Monocyte (primary cell): ENCODE results near the genes EPHA8 and ZNF436.

- PRO-cap, 2 experiments = peak in 2 of 2 experiments; most common plus-strand start chr1:22068804 (in 1)
Observed at GRCh38 chr1:22068465-22069084, 16.1 kb downstream of the CDC42 start.

- PRO-cap, 2 experiments = no peak in any of the 2 experiments
Observed at GRCh38 chr1:22414244-22414773, 37.3 kb upstream of the ZBTB40 start.

DNA sequence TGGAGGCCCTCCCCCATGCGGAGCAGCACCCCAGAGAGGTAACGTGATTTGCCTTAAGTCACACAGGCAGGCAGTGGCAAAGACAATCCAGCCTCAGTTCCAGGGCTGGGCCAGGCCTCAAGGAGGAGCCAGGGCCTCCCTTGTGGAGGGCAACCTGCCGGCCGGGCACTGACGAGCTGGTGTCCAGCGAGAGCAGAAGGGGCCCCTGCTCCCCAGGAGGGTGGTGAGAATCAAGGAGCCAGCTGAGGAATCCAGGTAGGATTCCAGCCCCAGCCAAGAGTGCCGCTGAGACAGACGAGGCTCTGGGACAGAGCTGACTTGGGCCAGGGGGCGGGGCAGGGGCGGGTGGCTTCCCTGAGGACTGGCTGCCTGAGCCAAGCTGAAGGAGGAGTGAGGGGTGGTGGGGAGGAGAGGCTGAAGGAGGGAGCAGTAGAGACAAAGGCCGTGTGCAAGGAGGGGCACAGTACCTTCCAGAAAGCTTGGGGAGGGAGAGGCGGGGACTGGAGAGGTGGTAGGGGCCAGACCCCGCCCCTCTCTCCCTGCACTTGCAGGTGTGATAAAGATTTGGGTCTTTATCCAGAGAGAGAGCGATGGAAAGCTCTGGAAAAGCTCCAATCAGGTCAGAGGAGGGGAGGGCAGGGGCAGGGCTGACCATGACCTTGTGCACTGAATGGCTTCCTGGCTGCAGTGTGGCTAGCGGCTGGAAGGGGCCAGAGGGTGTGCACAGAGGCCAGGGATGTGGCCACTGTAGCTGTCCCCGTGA is 7.0 kb upstream of the EPHA8 start:
- PRO-cap, 2 experiments = no peak in any of the 2 experiments

GRCh38 chr1:22563202-22563663 is at the start of gene EPHA8:
Gene EPHA8, plus strand, starts transcription at chr1:22563489.
- PRO-cap, 2 experiments = no peak in any of the 2 experiments

DNA sequence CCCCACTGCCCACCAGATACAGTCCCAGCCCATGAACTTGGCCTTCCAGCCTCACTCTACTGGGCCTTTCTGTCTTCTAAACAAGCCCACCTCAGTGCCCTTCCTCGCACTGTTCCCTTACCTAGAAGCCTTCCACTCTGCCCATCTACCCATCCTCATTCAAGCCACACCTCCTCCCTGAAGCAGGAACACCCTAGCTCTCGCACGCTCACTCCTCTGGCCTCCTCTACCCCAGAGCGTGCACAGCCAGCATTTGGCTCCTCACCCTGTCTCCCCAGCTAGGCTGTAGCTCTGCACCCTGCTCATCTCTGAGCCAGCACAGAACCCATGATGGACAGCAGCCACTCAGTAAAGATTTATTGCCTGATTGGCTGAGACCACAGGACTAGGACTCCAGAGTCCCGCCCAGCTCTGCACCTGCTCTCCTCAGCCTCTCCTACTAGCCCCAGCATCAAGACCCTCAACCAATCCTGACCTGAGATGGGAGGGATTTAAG is 9.1 kb downstream of the C1QB start:
- PRO-cap, 2 experiments = no peak in any of the 2 experiments

DNA sequence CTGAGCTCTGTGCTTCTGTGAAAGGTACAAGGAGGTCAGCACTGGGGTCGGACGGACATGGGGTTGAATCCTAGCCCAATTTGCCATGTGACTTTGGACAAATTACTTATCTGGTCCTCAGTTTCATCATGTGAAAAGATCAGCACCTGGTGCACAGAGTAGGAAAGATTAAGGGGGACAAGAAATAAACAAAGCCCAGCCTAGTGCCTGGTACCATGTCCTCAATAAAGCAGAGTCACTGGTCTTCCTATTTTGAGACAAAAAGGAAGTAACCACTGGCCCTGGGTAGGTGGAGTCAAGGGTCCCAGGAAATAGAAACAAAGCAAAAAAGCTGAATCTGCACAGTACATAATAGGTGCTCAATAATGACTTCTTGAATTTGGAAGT is 2.0 kb upstream of the EPHB2 start:
- PRO-cap, 2 experiments = no peak in any of the 2 experiments

DNA sequence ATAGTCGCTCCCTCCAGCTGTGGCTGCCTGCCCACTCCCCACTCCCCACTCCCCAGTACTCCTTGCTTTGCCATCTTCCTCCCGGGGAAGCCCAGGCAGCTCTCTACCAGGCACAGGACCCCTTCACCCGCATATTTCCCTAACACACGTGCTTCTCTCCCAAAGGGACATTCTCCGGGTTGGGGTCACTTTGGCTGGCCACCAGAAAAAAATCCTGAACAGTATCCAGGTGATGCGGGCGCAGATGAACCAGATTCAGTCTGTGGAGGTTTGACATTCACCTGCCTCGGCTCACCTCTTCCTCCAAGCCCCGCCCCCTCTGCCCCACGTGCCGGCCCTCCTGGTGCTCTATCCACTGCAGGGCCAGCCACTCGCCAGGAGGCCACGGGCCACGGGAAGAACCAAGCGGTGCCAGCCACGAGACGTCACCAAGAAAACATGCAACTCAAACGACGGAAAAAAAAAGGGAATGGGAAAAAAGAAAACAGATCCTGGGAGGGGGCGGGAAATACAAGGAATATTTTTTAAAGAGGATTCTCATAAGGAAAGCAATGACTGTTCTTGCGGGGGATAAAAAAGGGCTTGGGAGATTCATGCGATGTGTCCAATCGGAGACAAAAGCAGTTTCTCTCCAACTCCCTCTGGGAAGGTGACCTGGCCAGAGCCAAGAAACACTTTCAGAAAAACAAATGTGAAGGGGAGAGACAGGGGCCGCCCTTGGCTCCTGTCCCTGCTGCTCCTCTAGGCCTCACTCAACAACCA is 59.2 kb downstream of the LACTBL1 start:
- PRO-cap, 2 experiments = no peak in any of the 2 experiments

- PRO-cap, 2 experiments = no peak in any of the 2 experiments
Observed at GRCh38 chr1:22929053-22929361, 43.7 kb downstream of the LACTBL1 start.

DNA sequence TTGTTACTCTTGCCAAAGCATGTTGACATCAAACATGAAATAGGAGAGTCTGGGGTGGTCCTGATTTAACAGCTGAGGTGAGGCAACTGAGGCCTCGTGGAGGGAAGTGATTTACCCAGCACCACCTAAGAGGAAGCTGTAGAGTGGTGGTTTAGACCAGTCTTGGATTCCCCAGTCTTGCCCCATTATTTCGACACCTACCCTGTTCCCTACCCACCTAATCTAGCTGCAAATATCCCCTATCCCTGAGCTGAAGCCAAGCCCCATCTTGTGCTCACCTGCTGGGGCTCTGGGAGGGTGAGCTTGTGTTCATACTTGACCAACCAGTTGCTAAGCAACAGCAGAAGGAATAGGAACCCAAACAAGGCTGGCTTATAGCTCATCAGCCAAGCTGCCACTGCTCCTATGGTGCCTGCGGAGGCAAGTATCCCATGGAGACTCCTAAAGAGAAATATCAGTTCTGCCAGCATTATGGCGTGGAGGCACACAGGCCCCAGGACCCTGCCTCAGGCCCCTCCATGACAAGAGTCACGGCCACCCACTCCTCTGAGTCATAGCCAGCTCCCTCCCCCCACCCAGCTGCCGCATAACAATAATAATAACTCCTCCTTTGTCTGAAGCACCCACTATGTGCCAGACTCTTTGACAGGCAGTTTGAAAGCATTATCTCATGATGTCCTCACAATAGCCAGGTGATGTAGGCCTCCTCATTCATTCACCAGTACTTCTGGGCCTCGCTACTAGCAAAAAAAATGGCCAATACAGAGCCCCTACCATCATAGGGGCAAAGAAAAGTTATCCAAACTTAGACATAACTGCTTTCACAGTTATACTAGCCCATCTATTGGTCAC is 1.8 kb downstream of the TEX46 start:
- PRO-cap, 2 experiments = no peak in any of the 2 experiments

DNA sequence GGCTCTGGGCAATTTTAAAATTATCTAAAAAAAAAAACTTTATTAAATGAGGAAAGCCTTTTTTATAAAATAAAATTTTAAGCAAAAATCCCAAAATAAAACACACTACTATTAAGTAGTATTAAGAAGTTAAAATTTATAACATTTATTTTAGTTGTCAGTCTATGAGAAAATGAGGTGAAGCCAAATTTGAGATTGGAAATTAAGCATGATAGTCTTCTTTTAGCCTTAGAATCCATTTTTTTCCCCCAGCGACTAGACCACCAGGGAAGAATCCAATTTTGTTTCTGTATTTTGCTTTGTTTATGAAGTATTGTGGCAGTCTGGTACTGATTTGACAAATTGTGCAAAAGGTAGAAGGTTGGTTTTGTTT is 7.8 kb downstream of the KDM1A start:
- PRO-cap, 2 experiments = peak in 1 of 2 experiments; most common minus-strand start position 275 of the sequence (in 1)

GRCh38 chr1:23030209-23030699 is 11.0 kb downstream of the KDM1A start:
- PRO-cap, 2 experiments = no peak in any of the 2 experiments

GRCh38 chr1:23097147-23097612 is 77.9 kb downstream of the KDM1A start:
- PRO-cap, 2 experiments = no peak in any of the 2 experiments

DNA sequence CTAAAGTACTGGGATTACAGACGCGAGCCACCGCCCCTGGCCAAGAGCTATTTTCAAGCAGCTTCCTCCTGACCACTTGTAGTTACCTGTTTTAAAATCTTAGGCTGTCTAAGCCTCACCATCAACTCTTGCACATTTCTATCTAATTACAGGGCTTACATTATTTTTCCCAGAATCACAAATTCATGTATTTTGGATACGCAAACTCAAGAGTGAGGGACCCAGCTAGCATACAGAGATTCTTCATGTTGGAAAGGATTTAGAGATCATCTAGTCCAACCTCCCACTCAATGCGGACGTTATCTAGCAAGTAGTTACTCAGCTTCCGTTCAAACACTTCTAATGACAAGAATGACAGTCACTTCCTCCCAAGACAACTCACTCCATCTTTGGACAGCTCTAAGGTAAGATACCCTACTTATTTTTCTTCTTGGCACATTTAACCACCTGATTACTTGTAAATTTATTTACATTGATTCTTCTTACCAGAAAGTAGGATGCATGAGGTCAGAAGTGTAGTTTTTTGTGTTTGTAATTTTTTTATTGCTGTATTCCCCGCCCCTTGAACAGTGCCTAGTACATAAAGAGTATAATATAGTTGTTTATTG is 84.0 kb downstream of the KDM1A start:
- PRO-cap, 2 experiments = no peak in any of the 2 experiments

- PRO-cap, 2 experiments = no peak in any of the 2 experiments
Observed at GRCh38 chr1:23177201-23178316, 39.7 kb downstream of the HTR1D start.

DNA sequence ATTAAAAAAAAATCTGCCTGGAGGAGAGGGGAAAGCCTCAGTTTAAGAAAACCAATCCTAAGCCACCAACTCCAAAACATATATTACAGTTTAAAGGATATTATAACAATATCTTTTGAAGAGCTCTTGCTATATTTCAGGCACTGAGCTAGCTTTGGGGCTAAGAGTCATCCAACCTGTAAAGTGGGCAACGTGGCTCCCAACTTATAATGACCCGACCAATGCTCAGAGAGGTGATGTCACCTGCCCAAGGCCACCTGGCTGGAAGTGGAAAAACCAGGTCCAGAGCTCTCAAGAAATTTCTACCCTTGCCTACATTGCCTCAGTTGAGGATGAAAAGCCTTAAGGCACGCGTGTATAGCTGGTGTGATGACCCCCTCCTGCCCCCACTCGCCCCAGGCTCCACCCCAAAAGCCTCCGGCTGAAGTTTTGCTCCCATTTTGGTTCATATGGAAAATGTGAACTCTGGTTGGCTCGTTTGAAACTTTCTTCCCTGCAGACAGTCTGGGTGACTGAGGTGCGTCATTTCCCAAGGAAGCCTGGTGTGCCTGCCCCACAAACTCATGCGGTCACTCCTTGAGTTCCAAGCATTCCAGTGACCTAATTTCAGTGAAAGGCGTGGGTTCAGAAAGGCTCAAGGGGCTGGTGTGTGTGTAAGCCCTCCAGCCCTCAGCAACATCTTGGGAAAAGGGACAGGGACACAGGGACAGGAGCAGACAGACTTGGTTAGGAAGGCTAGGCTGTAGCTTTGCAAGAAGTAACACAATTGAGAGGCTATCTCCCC is 20.6 kb downstream of the HTR1D start:
- PRO-cap, 2 experiments = no peak in any of the 2 experiments

DNA sequence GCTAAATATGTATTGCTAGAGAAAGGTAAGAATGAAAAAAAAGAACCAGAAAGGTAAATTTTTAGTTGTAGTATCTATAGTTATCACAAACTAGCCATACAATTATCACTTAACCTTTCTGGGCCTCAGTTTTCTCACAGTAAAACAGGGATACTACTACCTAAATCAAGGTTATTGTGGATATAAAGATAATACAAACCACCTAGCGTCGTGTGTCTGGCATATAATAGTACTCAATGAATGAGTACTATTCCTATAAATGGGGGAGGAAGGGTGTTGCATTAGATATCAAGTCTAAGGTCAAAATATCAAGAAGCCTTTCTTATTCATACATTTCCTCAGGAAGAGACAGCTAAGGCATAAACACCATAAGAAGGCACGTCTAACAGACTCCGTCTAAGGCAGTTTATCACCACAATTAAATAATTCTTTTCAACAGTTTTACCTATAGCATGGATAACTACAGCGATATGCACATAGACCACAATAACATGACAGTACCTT is 53.3 kb downstream of the HNRNPR start:
- PRO-cap, 2 experiments = no peak in any of the 2 experiments

- PRO-cap, 2 experiments = no peak in any of the 2 experiments
Observed at GRCh38 chr1:23318464-23318835, 25.6 kb downstream of the HNRNPR start.

DNA sequence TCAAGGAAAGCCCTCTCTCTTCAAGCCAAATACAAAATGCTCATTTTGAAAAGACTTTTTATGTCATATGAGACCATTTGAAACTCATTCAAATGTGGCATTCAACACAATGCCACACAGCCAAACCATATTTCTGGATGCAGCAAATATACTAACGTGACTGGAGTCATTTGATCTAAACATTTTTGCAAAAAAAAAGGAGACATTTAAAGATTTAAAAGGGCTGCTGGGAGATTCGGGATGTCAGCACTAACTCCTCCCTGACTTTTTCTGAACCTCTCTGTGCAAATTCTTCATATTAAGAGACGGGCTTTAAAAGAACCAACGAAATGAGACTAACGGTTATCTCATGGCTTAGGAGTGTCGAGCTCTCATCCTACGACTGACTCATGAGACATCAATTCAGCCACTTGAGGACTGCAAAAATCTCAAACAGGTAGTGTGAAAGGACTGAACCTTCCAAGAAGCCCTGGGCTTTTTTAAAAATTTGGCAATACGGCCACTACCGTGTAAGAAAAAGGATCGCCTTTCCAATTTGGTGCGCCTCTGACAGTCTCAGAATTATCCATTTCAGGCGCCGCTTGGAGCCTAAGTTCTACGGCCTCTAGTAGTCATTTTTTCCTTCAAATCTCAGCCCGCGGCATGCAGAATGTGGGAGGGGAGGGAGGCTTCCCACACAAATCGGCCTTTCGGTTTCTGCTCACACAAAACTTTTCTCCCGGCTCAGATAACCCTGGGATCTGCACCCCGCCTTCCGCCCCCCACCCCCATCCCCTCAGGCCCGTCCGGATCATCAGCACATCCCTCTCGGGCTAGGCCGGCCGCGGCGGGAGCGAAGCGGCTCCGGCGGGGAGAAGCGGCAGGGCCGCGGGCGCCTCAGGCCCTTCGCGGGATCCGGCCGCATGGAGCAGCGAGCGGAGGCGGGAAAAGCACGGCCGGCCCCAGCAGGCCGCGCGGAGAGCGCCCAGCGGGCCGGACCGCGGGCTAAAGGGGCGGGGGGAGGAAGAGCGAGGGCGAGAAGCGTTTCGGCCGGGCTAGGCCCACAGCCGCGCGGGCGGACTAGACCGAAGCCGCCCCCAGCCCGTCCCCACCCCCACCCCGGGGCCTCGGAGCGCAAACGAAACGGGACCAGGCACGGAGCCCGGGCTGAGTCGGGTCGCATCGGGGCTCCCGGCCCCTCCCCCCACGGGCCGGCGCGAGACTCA is 677 bp downstream of the HNRNPR start:
- PRO-cap, 2 experiments = peak in 1 of 2 experiments; most common plus-strand start position 829 of the sequence (in 1); most common minus-strand start position 769 of the sequence (in 1)

- PRO-cap, 2 experiments = no peak in any of the 2 experiments
Observed at GRCh38 chr1:23369317-23370288, at the start of gene ZNF436. Gene ZNF436, minus strand, starts transcription at chr1:23369836.

- PRO-cap, 2 experiments = no peak in any of the 2 experiments
Observed at GRCh38 chr1:23402040-23402940, 22.3 kb downstream of the TCEA3 start.